M059J (cell line): Measurements from ENCODE around the gene CYB5R3.

DNA sequence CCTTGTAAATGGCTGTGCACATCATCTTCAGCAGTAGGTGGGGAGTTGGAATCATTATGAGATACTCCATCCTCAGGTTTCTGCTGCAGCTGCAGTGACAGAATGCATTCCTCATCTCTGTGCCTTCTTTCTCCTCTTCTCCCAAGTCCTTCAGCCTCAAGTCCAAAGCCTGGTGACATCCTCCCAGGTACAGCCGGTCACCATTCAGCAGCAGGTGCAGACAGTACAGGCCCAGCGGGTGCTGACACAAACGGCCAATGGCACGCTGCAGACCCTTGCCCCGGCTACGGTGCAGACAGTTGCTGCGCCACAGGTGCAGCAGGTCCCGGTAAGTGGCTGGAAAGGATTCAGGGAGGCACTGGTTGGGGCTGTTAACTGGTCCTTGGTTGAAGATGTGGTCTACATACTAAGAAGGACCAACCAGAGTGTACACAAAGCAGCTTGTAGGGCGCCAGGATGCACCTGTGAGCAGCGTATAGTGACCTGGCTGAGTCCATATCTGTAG is 35.6 kb downstream of the SREBF2 start:
- RAMPAGE, long total RNA = no peak

DNA sequence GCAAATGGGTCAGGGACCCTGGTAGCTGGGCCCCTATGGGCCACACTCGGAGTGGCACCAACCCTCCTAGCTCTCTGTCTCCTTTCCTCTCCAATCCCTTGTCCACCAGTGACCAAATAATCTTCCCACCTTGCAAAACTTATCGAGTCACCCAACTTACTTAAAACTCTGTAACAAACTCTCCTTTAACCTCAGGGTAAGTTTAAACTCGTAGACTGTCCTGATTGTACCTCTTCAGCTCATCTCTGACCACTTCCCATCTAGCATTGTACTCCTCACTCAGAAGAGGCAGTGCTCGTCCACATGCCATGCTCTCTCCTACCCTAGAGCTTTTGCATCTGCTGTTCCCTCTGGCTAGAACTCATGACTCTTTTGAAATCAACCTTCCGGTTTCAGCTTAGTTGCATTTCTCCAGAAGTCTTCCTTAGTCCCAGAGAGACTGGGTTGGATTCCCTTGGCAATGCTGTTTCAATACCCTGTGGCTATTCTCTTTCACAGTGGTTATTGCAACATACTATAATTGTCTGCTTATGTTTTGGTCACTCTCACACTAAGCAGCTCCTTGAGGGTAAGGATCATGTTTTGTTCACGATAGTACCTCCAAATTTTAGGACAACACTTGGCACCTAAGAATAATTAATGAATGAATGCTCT is 14.2 kb downstream of the SEPTIN3 start:
- RAMPAGE, long total RNA = no peak

- RAMPAGE, long total RNA = no peak
These were observed 4.8 kb downstream of the NDUFA6 start for GRCh38 chr22:42085484-42086547.

DNA sequence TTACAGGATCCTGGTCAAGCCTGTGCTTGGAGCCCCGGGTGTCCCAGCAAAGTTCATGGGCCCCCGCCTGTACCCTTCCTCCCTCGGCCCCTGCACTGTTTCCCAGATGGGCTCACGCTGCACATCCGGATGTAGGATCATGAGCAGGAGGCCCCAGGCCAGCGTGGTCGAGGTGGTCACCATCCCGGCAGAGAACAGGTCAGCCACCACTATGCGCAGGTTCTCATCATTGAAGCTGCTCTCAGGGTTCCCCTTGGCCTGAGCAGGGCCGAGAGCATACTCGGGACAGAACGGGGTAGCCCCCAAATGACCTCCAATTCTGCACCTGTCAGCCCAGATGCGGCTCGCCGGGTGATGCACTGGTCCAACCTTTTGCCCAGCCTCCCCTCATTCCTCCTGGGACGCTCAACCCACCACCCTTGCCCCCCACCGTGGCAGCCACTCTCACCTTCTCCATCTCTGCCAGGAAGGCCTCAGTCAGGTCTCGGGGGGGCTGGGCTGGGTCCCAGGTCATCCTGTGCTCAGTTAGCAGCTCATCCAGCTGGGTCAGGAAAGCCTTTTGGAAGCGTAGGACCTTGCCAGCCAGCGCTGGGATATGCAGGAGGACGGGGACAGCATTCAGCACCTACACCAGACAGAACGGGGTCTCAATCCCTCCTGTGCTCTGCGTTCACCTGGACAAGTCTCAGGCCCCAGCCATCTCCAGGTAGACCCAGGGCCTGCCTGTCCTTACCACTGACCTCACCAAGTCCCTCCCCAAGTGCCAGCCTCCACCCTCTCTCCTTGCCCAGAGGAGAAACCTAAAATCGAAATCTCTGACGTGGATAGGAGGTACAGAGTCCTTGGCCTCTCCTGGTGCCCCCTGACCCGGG is 2.6 kb downstream of the CYP2D6 start:
- RAMPAGE, long total RNA = no peak

GRCh38 chr22:42160319-42160805 is 29.8 kb upstream of the CYP2D6 start:
- RAMPAGE, long total RNA = no peak

DNA sequence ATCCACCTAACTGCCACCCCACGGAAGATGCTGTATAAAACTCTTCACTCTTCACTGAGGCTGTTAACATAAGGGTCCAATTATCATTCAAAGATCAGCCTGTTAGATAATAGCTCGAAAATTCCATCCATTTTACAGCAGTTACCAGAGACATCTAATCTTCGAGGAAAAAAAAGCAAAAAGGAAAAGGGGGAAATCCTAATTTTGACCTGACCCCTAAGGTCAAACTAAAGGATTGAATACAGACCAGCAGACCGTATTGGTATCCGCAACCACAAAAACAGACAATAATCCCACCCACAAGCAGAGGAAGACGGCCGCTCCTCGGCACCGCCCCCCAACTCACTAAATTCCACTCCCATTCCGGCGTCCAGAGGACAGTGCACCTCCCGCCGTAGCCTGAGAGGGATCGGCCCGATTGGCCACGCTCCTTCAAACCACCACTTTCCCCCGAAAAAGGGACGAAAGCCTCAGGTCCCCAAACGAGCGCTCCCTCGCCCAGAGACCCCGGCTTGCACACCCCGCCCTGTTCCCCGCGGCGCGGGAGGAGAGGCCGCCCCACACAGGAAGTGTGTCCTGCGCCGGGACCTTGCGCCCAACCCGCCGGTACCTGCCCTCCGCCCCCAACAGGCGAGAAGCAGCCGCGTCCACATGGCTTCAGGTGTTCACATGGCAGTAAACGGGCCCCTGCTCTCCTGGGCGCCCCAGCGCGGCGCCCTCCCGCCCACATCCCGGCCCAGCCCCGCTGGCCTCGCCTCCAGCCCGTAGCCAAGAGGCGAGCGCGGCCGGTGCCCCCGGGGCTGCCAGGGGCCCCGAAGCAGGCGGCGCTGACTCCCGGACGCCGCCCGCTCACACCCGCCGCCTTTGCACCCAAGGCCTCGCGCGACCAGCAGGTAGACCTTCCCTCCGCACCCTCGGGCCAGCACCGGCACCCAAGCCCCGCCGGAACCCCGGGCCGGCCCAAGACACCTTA is 1.0 kb downstream of the TCF20 start:
- RAMPAGE, long total RNA = no peak

DNA sequence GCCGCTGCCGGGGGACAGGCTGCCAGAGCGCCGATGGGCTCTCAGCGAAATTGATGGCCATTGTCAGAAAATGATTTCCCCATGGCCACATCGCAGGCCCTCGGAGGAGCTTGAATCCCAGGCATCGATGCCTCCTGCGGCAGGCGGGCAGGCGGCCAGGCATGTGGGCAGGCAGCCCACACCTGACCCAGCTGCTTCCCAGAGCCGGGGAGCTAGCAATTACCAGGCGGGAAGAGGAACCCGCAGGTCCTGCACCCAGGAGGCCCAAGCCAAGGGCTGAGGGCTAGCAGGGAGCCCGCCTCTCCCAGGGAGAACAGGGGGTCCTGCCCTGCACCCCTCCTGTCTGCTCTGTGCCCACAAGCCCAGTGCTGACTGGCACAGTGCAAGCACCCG is 43.9 kb upstream of the TCF20 start:
- RAMPAGE, long total RNA = no peak

DNA sequence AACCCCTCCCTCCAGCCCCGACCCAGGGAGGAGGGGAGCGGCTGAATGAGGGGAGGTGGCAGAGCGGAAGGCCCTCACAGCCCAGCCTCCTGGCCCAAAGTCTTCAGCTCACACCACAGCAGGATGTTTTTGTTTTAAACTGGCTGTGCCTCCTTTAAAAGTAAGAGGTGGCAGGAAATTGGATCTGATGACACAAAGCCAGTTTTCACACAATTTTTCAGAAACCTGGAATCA is 44.3 kb upstream of the TCF20 start:
- RAMPAGE, long total RNA = no peak

DNA sequence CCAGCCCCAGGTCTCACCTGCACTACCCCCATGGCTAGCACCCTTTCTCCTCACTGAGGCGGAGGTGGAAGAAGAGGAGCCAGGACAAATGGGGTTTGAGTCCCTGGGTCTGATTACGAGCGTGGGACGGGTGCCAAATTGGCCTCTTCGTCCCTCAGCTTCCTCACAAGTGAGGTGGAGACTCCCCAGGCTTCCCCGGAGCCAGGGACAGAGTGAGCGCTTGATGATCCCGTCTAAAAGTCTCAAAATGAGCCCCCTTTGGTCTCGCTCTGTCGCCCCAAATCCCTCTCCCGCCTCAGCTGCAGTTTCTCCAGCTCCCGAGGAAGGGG is 64.1 kb downstream of the NFAM1 start:
- RAMPAGE, long total RNA = no peak

GRCh38 chr22:42443202-42443903 is 11.2 kb upstream of the NFAM1 start:
- RAMPAGE, long total RNA = no peak

GRCh38 chr22:42585560-42586104 is 29.1 kb downstream of the POLDIP3 start:
- RAMPAGE, long total RNA = no peak

DNA sequence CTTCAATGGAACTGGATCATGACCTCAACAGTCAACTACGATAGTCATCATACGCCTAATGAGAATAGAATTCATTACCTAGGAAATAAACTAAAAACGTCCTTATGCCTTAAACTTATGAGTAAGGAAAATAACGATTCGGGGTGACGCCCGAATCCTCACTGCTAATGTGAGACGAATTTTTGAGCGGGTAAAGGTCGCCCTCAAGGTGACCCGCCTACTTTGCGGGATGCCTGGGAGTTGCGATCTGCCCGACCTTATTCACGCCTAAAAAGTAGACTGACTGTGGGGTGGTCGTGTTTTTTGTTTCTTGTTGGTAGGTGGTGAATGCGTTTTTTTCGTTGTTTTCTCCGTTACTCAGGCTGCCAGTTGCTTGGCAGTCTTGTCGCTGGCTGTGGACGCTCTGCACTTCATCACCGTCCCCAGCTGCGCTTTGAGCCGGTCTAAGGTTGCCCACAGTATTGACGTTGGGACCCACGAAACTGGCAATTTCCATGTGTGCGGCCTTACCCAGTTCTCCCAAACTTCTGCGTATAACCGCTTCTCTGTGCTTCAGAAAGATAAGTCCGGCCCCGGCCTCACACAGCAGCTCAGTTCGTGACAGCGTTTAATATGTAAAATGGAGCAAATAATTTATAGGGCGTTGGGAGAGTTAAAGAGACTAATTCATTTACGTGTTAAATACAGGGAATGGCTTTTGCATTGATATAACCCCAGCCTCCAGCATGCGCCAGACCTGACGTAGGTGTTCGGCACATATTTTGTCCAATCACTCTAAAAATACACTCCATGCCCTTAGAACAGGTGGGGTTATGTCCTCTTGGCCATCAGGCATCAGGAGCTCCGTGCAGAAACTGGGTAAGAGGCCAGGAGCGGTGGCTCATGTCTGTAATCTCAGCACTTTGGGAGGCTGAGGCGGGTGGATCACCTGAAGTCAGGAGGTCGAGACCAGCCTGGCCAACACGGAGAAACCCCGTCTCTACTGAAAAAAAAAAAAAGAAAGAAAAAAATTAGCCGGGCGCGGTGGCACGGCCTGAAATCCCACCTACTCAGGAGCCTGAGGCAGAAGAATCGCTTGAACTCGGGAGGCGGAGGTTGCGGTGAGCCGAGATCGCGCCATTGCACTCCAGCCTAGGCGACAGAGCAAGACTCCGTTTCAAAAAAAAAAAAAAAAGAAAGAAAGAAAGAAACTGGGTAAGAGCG is 858 bp upstream of the POLDIP3 start:
- RAMPAGE, long total RNA = no peak

- RAMPAGE, long total RNA = no peak
These were observed at the start of gene CYB5R3 for GRCh38 chr22:42649052-42649932. Gene CYB5R3 (minus strand): TSS chr22:42649392.

- RAMPAGE, long total RNA = no peak
These were observed 13.3 kb upstream of the CYB5R3 start for GRCh38 chr22:42662573-42662886.

GRCh38 chr22:42776323-42777494 is 56.0 kb upstream of the A4GALT start:
- RAMPAGE, long total RNA = no peak

DNA sequence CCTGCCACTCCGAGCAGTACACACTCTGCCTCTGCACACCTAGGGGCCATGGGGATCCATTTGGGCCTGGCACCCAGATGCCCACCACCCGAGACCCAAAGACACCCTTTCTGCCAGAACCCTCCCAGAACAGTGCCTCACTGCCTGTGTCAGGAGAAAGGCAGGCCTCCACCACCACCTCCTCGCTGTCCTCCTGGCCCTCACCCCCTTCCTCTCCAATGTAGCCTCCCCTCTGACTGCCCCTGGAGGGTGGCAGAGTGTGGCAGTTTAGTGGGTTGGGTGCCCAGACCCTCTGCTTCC is 62.8 kb downstream of the ARFGAP3 start:
- RAMPAGE, long total RNA = no peak

GRCh38 chr22:42820871-42821489 is 36.1 kb downstream of the ARFGAP3 start:
- RAMPAGE, long total RNA = no peak

DNA sequence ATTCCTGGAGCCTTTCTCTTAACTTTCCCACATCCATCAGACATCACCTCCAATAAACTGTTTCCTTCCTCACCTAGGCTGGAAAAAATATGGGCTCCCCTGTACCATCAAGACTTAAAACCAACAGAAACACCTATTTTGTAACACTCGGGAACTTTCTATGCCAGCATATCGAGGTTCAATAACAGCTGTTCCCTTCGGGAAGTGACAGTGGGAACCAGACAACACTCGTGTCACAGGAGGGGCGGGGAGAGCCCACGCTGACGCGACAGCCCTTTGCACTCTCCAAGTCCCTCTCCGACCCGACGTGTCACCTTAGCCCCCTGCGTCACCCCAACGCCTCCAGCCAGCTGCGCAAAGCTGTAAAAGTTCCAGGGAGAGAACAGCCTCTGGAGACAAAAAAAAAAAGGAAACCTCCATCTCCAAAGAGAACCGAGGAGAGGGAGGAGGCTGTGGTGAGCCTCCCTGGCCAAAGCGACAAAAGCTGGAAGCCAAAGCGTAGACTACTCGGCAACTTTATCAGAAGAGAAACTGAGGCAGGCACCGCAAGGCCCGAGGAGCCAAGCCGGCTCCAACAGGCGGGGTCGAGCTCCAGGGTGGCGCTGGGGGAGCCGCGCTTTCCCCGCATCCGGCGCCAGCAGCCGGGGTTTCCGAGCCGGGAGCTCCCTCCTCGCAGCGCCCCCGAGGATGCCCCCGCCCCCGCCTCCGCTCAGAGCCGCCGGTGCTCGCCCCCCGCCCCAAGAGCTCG is 795 bp downstream of the ARFGAP3 start:
- RAMPAGE, long total RNA = no peak

GRCh38 chr22:42887272-42887910 is 30.3 kb upstream of the ARFGAP3 start:
- RAMPAGE, long total RNA = no peak

GRCh38 chr22:42892345-42893430 is 35.6 kb upstream of the ARFGAP3 start:
- RAMPAGE, long total RNA = no peak